Cerebral cortex (tissue), 2 donors: Measurements from ENCODE around the gene SNAP29.

DNA sequence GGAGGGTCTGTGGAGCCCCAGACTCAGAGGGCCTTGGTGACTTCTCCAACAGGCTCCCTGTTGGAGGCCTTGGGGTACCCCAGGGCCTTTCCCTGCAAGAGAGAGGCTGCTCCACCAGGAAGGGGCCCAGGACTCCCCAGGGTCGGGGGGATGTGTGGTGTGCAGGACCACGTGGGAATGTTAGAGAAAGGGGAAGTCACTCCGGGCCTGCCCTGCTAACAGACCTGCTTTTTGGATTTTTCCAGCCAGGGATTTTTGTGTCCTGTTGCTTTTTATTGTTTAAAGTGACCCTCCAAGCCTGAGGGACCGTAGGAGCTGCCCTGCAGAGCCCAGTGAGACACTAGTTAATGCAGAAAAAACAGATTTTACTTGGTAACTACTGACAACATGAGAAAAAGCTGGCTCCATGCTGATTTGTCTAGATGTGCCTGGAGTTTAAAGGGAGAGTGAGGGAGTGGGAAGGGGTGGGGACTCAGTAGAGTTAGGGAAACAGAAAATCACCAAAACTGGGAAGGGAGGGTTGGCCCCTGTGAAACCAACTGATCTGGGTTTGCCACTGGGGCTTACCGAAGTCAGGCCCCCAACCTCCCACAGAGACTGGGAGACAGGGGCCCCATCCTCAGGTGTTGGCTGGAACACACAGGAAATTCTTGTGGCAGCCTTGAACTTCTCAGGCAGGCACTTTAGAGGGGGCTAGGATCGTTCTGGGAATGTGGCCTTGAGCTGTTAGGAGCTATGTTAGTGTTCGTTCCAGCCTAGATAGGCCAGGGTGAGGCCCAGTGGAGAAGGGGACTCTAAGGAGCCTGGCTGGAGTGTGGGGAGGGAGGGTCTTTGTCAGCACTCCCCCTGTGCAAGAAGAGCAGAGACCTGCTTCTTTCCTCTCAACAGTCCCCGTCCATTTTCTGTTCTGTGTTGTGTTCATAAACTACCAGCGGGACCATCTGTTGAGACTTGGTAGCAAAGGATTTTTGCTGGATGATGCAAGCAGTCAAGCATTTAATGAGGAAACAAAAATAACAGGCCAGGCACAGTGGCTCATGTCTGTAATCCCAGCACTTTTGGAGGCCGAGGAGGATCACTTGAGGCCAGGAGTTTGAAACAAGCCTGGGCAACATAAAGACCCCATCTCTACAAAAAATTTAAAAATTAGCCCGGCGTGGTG, 1.1 kb upstream of the TXNRD2 start:
- PRO-cap, 2 experiments: peak in 1 of 2 experiments; most common plus-strand start position 470 of the sequence (in 1); most common minus-strand start position 342 of the sequence (in 1)

DNA sequence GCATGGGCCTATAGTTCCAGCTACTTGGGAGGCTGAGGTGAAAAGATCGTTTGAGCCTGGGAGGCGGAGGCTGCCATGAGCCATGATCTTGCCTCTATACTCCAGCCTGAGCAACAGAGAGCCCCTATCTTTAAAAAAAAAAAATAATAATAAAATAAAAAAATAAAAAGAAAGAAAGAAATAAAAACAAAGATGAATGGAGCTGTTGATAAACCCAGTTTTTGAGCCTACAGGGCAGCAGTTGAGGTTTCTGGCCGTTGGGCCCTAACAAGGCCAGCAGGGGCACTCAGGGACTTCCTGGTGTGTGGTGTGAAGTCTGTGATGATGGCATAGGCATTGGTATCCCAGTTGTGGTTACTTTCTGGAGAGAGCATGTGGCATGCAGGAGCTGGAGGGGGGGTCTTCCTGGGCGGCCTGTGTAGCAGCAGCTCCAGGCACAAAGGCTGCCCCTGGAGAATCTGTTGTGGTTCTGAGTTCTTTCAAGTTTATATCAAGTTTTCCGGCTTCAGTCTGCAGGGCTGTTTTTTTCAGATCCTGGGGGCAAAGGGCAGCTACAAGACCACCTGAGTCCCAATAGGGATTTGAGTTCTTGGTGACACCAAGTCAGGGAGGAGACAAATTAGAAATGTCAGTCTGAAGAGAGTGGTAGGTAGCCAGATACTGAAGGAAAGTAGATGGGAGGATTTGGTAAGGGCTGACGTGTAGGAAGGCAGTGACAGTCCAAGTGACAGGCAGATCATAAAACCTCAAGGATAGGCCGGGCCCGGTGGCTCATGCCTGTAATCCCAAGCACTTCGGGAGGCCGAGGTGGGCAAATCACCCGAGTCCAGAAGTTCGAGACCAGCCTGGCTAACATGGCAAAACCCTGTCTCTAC, 2.1 kb upstream of the TXNRD2 start:
- PRO-cap, 2 experiments: no peak in any of the 2 experiments

- PRO-cap, 2 experiments: peak in 1 of 2 experiments; most common minus-strand start chr22:19967301 (in 1)
Measured at GRCh38 chr22:19966892-19967731, 25.5 kb upstream of the TXNRD2 start.

- PRO-cap, 2 experiments: peak in 1 of 2 experiments; most common minus-strand start chr22:19987167 (in 1)
Measured at GRCh38 chr22:19986856-19987637, 29.6 kb downstream of the ARVCF start.

DNA sequence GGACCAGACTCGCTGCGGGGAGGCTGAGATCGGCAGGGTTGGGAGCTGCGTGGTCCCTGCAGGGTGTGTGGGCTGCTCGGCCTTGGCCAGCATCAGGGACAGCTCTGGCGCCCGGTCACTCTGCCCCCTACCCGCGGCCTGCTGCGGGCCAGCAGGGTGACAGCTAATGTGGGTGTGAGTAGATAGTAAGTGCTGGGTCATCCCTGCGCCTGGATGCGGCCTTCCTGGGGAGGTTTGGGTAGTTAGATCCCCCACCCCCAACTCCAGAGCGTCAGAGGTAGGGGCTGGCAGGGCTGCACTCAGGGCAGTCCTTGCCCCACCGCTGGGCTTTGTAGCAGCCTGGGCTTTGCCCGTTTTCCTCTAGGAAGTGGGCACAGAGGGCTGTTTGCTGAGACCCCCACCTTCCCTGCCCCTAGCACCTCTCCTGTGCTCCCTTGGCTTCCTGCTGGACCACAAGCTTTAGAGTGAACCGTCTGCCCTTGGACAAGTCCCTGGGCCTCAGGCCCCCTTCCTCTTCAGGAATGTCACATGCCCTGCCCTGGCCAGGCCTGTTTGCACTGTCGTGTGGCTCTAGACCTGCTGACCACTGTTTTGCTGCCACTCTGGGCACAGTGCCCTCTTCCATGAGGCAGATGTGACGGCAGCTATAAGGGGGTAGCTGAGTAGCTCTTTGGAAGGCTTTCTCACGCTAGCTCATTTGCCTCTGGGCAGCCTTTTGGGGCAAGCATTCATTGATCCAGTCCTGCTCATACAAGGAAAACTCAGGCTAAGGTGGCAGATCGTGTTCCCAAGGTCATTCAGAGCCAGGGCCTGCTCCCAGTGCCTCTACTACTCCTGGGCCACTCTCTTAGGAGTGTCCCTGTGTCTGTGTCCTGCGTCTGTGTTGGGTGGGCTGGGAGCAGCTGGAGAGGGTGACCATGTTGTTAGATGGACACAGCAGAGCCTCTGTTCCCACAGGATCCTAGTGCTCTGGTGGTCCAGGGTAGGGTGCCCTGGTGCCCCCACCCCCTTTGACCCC, 831 bp downstream of the TANGO2 start:
- PRO-cap, 2 experiments: peak in 1 of 2 experiments; most common plus-strand start position 624 of the sequence (in 1); most common minus-strand start position 523 of the sequence (in 1)

DNA sequence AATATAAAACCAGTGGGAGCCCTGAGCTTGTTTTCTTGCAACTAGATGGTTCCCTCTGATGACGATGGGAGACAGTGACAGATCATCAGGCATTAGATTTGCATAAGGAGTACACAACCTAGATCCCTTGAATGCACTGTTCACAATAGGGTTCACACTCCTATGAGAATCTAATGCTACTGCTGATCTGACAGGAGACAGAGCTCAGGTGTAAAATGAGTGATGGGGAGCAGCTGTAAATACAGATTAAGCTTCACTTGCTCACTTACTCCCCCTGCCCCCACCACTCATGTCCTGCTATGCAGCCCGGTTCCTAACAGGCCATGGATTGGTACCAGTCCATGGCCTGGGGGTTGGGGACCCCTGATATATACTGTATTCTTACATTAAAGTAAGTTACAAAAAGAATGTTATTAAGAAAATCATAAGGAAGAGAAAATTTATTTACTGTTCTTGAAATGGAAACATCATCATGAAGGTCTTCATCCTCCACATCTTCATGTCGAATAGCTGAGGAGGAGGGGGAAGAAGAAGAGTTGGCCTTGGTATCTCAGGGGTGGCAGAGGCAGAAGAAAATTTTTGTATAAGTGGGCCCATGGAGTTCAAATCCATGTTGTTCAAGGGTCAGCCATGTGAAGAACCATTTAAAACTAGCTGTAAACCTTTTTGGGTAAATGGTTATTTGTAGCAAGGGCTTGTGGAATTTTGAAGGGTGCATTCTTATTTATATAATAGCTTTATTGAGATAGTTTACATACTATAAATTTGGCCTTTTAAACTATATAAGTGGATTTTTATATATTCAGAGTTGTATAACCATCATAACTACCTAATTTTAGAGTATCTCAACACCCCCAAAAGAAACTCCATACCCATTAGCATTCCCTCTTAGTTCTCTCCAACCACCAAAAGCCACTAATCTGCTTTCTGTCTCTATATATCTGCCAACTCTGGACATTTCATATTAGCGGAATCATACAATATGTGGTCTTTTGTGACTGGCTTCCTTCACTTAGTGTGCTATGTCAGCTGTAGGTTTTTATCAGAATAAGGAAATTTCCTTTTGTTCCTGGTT, 16.1 kb downstream of the DGCR8 start:
- PRO-cap, 2 experiments: no peak in any of the 2 experiments

GRCh38 chr22:20114629-20115735, 922 bp upstream of the RANBP1 start:
- PRO-cap, 2 experiments: no peak in any of the 2 experiments

DNA sequence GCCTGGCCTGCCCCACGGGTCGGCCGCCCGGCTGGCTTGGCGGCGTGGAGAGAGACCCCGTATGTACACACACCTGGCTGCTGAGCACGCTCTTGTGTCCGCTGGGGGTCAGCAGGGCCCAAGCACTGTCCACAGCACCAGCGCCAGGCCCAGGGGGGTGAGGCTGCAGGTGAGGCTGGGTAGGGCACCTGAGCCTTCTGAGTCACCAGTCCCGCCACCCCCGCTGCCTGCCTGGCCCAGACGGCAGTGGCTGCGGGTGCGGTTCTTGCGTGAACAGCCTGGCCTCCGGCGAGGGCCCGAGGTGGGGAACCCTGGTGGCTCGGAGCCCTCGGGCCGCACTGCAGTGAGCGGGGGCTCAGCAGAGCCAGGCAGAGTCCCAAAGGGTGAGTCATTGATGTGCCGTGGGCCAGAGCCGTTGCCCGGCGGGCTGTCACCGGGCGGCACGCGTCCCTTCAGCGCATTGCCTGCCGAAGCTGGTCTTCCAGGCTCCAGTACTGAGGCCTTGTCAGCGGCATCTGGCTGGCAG, 26.5 kb downstream of the RTN4R start:
- PRO-cap, 2 experiments: no peak in any of the 2 experiments

GRCh38 chr22:20245967-20246703, 22.0 kb downstream of the RTN4R start:
- PRO-cap, 2 experiments: peak in 1 of 2 experiments; most common plus-strand start chr22:20246601 (in 1)

DNA sequence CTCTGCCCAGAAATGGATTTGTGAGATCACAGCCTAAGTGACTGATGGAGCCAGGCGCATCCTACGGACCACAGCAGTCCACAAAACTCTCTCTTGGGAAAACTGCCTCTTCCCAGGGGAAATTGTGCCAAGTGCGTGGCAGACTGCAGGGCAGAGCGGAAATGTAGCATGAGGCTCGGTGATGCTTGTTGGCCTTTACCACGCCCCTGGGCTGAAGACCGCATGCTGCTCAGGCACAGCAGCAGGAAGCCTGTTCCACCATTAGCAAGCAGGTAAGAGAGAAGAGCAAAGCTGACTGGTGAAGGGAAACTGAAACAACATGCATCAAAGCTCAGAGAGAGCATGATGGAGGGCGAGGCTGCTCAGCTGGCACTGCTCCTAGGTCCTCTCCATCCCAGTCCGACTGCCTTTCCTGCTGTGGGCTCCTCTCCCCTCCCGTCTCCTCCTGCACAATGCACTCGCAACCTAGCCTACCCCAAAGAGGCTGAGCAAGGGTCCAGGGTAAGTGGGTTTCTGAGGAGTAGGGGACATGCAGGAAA, 26.6 kb upstream of the SCARF2 start:
- PRO-cap, 2 experiments: no peak in any of the 2 experiments

- PRO-cap, 2 experiments: peak in 1 of 2 experiments; most common plus-strand start chr22:20495085 (in 1)
Measured at GRCh38 chr22:20494817-20495688, 542 bp downstream of the KLHL22 start.

DNA sequence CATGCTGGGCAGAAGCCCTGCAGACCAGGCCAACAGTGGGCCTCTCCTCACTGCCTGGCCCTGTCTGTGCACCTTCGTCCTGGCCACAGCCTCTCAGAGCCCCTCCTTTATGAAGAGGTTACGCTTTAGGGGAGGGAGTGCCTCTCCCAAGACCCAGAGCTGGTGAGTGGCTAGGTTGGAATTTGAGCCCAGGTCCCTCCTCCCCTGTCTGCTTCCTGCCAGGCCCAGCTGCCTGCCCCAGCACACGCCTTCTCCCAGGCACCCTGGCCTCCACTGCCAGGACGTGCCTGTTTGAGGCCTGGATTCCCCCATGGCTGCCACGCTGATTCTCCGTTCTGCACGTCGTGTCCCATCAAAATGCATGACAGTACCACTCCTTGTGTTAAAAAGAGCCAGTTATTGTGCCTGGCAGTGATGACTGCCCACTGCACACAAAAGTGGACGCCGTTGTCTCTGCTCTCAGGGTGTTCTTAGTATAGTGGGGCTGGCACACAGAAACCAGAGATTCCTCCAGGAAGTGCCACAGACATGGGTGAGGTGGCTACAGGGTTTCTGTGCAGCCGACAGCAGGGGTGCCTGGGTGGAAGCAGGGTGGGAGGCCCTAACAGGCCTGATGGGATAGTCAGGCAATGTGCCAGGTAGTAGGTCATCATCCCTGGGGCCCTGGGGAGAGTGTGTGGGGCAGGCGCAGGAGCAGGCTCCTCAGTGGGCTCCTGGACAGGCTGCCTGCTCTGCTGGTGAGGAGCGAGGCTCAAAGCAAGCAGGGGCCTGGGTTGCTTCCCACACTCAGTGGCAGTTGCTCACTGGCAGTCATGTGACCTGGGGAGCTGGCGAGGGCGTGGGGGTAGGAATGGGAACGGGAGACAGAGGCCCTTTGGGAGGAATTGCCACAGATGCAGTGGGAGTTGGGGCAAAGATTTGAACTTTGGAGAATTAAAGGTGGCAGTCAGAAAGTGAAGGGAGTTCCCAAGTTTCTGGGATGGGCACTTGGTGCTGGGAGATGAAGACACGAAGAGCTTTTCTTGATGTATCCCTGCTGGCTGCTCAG, 24.2 kb downstream of the MED15 start:
- PRO-cap, 2 experiments: peak in 1 of 2 experiments; most common plus-strand start position 501 of the sequence (in 1); most common minus-strand start position 275 of the sequence (in 1)

- PRO-cap, 2 experiments: peak in 1 of 2 experiments; most common plus-strand start chr22:20551290 (in 1); most common minus-strand start chr22:20551236 (in 1)
Measured at GRCh38 chr22:20550768-20551902, 43.7 kb downstream of the MED15 start.

DNA sequence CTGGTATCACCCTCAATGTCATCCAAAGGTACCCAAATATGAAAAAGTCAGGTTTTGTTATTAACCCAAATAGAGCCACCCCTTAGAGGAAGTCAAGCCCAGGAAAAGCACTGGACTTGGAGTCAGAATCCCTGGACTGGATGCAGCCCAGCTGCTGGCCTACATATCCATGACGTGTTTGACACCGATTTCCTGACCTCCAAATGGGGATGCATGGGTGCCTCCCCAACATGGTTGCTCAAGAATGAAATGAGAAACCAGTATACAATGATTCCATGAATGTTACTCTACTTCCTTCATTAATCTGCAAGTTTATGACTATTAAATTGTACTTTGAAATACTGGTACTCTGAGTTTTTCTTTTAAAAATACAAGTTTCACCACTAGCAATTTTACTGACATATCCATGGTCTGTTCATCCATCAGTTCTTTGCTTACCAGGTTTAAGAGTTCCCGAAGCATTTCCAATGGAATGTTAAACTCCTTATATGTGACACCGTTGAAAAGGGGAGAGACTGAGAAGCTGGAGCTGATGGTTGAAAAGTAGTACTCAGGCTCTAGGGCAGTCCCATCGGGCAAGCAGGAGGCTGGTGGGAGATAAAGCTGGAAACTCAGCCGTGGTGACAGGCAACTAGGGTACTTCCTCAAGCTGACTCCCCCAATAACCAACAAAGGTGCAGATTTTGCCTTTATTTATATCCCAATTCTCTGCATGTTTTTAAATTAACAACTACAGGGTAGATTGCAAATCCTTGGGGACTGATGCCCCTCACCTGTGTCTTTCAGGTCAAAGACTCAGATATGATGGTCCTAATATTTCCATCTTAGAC, 39.2 kb downstream of the SERPIND1 start:
- PRO-cap, 2 experiments: no peak in any of the 2 experiments

GRCh38 chr22:20843611-20844255, 14.9 kb downstream of the PI4KA start:
- PRO-cap, 2 experiments: no peak in any of the 2 experiments

DNA sequence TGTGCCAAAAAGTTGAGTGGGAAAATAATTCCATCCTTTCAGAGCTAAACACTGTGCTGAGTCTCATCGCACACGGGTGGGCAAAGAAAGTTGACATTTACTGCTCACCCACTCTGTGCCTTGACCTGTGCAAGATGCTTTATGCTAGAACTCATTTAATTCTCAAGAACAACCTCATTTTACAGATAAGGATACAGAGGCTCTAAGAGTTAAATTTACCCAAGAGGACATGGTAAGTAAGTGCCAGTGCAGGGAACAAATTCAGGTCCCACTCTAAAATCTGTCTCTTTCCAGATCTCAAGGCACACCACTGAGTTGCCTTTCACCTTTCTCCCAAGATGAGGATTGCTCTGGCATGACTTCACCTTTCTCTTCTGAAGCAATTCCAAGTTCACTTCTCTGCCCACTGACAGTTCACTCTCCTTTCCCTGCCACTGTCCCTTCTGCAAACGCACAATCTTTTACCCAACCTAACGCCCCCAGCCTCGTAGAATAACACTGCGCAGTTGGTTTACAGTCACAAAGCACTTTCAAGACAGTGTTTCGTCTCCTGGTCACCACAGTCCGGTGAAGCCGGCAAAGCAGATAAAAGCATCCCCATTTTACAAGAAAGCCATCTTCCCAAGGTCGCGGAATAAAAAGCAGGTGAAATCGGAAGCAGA, 947 bp downstream of the PI4KA start:
- PRO-cap, 2 experiments: peak in 1 of 2 experiments; most common plus-strand start position 285 of the sequence (in 1)

DNA sequence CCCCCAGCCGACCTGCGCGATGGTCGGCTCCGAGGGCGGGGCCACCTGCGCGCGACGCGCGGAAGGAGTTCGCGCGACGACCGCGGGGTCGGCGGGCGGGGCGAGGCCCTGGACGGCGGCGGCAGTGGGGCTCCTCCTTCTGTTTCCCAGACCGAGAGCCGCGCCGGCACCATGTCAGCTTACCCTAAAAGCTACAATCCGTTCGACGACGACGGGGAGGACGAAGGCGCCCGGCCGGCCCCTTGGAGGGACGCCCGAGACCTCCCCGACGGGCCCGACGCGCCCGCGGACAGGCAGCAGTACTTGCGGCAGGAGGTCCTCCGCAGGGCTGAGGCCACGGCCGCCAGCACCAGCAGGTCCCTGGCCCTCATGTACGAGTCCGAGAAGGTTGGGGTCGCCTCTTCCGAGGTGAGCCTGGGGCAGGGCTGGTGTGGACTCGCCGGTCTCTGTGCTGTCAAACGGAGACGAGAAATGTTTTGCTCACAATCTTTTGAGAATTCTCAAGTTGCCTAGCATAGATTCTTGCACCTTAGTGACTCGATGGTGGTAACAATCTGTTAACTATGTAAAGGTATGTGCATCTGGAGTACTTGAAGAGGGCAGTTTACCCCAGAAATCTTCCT, at the start of gene SNAP29:
Gene SNAP29 (plus strand): TSS at position 68 of the 623 bp plus-strand sequence.
- PRO-cap, 2 experiments: peak in 2 of 2 experiments; most common plus-strand start position 68 of the sequence (in 1)

GRCh38 chr22:20948297-20949035, 18.6 kb upstream of the AIFM3 start:
- PRO-cap, 2 experiments: no peak in any of the 2 experiments

GRCh38 chr22:20965021-20965306, 2.1 kb upstream of the AIFM3 start:
- PRO-cap, 2 experiments: no peak in any of the 2 experiments

DNA sequence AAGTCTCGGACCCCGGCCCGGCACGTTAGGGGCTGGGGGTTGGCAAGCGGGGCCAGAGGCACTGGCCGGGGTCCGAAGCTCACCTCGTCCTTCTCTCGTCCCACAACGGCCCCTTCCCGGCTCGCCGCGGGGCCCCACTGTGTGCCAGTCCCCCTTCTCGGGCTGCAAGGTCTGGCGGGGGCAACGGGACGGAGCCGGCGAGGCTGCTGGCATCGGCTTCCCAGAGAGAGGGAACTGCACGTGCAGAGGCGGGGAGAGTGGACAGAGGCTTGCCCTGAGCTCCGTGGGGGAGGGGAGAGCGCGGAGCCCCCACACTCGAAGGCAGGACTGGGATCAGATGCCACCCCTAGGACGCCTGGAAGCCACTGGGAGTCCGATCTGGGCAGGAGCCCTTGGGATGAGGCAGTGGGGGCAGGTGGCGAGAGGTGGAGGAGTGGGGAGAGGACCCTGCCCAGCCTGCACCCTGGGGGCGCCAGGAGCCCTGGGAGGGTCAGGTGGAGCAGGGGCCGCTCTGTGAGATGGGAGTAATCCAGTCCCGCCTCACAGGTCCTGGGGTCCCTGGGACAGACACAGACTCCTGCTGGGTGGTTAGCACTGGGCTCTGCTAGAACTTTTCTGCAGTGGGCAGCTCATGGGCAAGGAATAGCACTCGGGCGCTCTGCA, 1.6 kb upstream of the AIFM3 start:
- PRO-cap, 2 experiments: no peak in any of the 2 experiments